ENCODE results near the gene DLL1.

- PRO-cap, 2 experiments = no peak in any of the 2 experiments
Measured at GRCh38 chr6:170289506-170290245, 1.2 kb downstream of the DLL1 start.

GRCh38 chr6:170290246-170291136 lies at the start of gene DLL1:
Gene DLL1 (minus strand): TSS chr6:170291078.
- PRO-cap, 2 experiments = peak in 2 of 2 experiments; most common minus-strand start chr6:170290928 (in 2)

GRCh38 chr6:170291137-170291331 lies 156 bp upstream of the DLL1 start:
- PRO-cap, 2 experiments = no peak in any of the 2 experiments

DNA sequence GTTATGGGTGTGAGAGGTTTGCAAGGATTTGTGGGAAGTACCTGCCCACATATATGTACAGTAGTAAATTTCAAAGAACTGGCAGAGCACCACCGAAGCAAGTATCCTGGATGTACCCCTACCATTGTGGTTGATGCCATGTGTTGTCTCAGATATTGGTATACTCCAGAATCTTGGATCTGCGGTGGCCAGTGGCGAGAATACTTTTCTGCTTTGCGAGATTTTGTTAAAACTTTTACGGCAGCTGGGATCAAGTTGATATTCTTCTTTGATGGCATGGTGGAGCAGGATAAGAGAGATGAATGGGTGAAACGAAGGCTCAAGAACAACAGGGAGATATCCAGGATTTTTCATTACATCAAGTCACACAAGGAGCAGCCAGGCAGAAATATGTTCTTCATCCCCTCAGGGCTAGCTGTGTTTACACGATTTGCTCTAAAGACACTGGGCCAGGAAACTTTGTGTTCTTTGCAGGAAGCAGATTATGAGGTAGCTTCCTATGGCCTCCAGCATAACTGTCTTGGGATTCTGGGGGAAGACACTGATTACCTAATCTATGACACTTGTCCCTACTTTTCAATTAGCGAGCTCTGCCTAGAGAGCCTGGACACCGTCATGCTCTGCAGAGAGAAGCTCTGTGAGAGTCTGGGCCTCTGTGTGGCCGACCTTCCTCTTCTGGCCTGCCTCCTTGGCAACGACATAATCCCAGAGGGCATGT lies 11.0 kb downstream of the FAM120B start:
- PRO-cap, 2 experiments = no peak in any of the 2 experiments

- PRO-cap, 2 experiments = no peak in any of the 2 experiments
Measured at GRCh38 chr6:170355656-170356088, 49.1 kb downstream of the FAM120B start.

DNA sequence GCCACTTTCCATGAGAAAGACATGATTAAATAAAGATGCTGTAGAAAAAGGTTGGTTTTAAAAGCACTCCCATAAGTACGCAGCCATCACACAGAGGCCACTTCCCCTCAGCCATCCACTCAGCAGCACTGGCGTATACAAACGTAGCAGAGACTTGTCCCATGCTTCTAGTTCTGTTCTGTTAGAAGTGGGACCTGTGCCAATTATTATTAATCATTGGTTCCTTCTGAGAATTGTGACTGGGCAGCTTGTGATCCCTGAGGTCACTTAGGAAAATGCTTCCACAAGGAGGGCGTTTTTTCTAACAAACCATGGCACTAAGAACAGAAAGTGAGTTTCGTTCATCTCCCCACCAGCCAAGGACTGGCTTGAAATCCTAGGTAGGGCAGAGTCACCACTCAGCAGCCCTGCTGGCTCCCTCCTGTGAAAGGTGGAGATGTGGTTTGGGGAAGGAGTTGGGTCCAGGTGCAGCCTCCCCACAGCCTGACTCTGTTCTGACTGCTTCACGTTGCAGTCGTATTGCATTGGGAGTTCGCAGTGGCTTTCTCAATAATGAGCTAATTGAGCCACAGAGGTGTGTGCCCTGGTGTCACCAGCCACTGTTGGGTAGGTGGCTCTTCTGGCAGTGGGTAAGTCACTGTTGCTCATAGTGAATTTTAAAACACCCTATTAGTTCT lies 54.0 kb downstream of the FAM120B start:
- PRO-cap, 2 experiments = no peak in any of the 2 experiments